A172 (cell line): ENCODE measurements around a stretch of chr22.

- RAMPAGE, long total RNA, result no peak
Observed at GRCh38 chr22:20126635-20127669, 4.7 kb upstream of the ZDHHC8 start.

DNA sequence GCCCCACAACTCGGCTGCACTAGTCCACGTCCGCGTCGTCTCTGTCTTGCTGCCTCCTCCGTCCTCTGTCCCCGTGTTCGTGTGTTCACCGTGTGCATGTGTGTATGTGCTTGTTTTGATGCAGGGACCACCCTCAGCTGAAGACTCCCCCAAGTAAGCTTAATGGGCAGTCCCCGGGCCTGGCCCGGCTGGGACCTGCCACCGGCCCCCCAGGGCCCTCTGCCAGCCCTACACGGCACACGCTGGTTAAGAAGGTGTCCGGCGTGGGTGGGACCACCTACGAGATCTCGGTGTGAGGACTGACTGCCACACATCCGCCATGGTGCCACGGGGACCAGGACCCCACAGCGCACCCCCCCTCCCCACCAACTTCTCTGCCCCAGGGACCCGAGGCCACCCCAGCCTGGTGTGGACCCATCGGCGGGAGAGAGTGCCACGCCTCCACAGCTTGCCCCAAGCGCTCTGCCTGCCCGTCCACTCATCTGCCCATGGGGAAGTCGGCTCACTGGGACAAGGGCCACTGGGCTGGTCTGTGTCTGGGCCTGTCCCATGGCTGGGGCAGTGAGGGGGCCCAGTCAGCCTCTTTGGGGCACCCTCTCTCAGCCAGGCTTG lies 5.6 kb downstream of the CCDC188 start:
- RAMPAGE, long total RNA, result no peak

DNA sequence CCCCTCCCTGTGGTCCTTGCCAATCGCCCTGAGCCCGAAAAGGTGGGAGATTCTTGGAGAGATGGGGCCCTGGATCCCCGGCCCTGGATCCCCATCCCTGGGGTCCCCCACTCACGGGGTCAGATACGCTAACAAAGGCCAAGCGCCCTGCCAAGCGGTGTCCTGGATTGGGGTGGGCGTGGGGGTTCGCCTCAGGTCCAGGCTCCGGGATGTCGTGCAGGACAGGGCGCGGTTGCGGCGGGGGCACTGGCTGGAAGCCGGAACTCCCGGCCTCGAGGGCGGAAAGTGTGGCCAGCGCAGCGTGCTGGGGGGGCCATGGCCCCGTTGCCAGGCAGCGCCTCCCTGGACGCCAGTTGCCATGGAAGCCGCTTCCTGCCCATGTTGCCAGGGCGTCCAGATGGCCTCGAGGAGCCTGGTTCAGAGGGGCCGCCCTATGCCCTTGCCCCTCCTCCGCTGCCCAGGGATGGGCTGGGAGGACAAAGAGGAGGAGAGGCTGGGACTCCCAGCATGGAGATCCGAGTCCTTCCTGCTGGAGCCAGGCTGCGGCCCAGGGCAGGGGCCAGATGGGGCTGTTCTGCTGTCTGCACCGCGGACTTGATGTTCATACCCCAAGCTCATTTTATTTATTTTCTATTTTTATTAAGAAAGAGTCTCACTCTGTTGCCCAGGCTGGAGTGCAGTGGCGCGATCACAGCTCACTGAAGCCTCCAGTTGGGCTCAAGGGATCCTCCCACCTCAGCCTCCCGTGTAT lies 4.5 kb upstream of the CCDC188 start:
- RAMPAGE, long total RNA, result no peak

DNA sequence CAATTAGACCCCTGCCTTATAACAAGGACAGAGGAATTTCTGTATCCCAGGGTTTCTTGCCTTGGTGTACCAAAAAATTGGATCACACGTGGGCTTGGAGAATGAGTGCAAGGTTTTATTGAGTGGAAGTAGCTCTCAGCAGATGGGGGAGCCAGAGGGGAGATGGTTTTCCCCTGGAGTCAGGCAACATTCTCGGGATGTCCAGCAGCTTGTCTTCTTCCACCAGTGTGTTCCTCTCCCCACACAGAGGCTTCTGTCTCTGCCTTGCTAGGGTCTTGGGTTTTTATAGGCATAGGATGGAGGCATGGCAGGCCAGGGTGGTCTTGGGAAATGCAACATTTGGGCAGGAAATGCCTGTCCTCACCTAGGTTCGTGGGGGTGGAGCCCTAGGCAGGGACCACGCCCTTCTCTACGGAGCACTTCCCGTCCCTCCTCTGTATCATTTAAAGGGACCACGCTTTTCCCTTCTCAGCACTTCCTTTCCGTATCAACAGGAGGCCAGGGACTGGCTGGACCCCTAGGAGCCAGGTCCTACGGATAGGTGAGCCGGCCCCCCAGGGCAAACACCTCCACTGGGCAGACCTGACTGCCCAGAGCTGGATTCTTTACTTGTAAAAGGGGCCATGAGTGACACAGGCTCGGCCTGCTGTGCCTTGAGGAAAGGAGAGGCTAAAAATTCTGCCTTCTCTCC lies 55.2 kb upstream of the CCDC188 start:
- RAMPAGE, long total RNA, result no peak

GRCh38 chr22:20245967-20246703 lies 22.0 kb downstream of the RTN4R start:
- RAMPAGE, long total RNA, result no peak

- RAMPAGE, long total RNA, result no peak
Observed at GRCh38 chr22:20319011-20319913, 598 bp downstream of the DGCR6L start.

GRCh38 chr22:20438240-20438887 lies 739 bp upstream of the SCARF2 start:
- RAMPAGE, long total RNA, result no peak

GRCh38 chr22:20504090-20504624 lies 3.3 kb upstream of the MED15 start:
- RAMPAGE, long total RNA, result no peak

DNA sequence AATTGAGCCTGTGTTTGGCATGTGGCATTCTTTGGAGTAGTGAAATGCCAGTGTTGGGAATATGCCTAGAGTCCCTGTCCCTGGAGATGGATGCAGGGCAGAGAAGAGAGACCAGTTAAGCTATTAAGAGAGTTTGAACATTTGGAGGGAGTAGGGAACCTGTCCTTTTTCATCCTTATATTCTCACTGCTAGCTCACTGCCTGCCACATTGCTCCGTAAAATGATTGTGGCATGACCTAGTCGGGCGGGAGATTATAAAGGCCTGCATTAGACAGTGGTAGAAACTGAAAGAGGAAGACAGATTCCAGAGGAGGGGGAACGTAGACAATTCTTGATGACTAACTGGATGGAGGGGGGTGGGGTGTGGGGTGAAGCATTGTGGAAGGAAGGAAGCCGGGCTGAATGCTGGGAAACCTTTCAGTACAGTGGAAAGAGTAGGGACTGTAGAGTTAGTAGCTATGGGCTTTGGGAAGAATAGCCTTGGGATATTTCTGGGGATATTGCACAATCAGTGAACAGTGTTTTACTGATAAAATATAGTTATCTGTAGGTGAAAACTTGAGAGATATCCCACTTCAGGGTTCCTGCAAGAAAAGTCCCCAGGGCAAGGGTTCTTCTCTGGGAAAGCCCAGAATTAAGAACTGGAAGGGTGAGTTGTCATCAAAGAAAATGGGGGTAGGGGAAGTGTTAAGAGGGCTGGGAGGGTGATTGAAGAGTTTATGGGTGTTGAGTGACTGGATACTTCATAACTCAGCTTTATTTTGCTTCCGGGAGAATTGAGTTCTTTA lies 2.0 kb downstream of the MED15 start:
- RAMPAGE, long total RNA, result no peak

GRCh38 chr22:20514311-20515585 lies 7.3 kb downstream of the MED15 start:
- RAMPAGE, long total RNA, result no peak

DNA sequence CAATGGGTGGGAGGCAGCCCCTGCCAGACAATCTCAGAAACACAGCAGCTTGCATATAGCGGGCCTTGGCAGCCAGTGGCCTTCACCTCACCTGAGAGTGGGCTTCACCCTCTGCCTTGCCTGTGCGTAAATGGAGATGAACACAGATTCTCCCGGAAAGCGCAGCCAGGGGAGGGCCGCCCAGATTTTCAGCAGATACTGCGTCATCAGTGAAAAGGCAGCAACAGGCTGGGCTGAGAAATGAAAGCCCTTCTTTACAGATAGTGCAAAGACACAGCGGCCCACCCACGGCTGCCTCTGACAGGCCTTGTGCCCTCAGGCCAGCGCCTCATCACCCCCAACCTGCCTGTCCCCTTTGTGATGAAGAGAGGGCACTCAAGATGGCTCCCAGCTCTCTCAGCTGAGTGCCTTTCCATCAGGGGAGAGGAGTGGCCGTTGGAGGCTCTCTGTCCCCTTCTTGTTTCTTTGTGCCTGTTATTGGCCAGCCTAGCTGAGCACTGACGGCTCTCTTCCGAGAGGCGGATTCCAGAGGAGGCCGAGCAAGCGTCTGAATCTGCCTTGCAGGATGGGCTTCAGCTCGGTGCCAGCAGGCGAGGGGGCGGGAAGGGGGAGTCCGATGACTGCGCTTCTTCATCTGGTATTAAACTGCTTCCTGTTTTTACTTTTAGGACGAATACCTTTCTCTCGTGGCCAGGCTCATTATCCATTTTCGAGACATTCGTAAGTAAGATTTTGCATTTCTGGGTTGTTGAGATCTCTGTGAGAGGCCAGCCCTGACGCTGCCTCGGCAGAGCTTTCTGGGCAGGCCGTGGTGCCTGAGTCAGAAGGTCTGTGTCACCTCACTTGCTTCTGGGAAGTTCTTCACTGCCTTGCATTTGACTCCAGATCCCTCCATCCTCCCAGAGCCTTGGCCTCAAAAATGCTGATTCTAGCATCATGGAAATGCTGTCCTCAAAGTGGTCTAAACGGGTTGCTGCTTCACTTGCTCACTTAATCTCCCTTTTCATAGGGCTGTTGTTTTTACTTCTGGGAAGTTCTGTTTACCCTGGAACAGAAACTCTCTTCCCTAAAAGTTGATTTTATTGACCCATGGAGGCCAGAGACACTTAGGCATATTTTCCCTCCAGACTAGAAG lies 43.7 kb downstream of the MED15 start:
- RAMPAGE, long total RNA, result no peak

- RAMPAGE, long total RNA, result no peak
Observed at GRCh38 chr22:20566296-20566710, 58.9 kb downstream of the MED15 start.

DNA sequence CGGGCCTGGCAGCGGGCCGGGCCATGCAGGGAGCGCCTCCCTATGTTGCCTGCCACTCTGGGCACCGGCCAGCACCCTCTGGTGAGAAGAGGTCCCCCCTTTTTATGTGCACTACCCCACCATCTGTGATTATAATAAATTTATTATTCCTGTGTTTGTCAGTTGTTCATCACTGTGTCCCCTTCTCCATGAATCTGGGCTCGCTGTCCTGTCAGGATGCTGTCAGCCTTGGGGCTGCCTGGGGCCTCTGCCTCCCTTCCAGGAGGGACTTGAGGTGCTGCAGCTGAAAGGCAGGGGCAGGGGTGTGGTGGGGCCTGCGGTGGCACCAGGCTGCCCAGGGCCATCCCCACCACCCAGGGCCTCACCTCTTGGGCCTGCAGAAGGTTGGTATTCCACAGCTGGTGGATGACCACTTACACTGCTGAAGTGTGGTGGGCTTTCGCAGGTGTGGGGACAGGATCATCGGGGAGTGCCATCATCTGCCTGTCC lies 80.1 kb downstream of the MED15 start:
- RAMPAGE, long total RNA, result no peak

DNA sequence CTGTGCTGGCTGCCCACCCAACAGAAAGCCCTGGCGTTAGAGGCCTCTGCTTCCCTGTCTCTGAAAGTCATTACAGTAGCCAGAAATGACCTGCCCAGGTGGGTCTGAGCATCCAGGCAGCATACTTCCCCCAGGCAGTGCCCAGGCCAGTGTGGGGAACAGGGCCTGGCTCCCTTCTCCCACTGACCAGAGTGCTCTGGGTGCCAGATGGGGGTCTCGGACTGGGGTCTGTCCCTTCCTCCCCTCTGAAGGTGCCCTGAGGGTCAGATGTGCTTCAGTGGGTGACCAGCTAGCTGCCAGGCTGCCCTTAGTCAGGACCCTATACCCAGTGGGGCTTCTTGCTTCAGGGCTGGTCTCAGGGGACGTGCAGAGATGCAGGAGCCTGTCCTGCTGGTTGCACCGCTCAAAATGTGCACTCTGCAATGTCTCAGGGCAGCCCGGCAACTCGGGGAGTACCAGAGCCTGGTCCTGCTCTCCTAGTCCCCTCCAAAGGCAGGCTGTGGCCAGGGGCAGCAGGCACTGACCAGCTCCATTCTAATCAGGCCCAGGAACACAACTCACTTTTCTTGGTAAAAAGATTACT lies 80.6 kb downstream of the MED15 start:
- RAMPAGE, long total RNA, result no peak

GRCh38 chr22:20606459-20606910 lies 99.1 kb downstream of the MED15 start:
- RAMPAGE, long total RNA, result no peak

DNA sequence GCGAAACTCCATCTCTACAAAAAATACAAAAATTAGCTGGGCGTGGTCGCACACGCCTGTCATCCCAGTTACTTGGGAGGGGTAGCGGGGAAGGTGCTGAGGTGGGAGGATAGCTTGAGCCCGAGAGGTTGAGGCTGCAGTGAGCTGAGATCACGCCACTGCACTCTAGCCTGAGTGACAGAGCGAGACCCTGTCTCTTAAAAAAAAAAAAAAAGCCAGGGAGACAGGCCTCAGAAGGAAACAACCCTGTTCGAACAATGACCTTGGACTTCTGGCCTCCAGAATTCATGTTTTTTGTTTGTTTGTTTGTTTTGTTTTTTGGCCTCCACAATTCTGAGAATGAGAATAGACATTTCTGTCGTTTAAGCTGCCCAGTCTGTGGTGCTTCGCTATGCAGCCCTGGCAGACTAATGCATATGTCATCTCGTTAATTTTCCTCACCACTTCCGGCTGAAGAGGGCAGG lies 48.2 kb upstream of the SERPIND1 start:
- RAMPAGE, long total RNA, result no peak

DNA sequence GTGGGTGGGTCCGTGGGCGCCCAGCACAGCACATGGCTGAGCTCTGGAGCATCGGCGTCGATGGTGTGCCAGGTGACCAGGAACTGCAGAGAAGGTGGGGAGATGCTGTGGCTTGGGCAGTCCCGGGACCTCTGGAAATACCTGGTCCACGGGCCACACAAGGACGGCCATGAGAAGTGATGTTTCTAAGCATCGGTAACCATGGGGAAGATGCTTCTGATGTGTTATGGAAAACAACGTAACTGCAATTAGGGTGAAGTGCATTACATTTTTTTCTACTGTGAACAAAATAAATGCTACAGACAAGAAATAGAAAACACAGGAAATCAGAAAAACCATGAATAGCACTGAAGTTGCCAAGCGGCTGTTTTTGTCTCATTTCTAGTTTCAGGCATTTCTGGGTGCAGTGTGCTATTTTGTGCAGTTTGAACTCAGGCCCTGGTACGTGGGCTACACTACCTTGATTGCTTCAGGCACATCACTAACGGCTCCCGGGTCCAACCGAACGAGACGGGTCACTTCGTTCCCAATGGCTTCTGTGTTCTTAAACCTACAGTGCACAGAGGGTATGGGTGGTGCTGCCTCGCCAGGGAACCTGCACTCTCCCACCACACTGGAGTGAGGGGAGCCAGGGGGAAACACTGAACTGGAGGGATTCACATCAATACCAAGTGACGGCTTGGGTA lies 46.5 kb upstream of the SERPIND1 start:
- RAMPAGE, long total RNA, result no peak

- RAMPAGE, long total RNA, result no peak
Observed at GRCh38 chr22:20778998-20780193, 5.5 kb downstream of the SERPIND1 start.

DNA sequence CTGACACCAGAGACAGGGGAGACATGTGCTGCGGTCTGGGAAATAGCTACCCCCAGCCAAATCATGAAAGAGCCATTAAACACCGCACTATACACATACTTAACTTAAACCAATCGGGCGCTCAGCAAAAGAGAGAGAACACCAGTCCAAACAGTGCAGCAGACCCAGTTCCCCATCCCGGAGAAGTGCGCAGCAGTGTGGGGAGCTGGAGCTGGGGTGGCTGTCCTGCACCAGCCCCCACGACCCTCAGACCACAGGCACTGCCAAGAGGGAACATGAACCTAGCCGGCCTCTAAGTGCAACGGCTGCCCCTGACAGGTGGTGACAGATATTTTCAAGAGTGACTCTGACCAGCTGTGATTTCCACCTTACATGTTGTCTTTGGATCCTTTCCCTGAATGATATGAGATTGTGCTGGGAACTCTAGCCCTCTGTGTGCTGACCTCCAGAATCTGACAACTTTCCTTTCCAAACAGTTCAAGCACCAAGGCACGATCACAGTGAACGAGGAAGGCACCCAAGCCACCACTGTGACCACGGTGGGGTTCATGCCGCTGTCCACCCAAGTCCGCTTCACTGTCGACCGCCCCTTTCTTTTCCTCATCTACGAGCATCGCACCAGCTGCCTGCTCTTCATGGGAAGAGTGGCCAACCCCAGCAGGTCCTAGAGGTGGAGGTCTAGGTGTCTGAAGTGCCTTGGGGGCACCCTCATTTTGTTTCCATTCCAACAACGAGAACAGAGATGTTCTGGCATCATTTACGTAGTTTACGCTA lies 12.7 kb downstream of the SERPIND1 start:
- RAMPAGE, long total RNA, result no peak

GRCh38 chr22:20787173-20787904 lies 13.4 kb downstream of the SERPIND1 start:
- RAMPAGE, long total RNA, result no peak